Islet of Langerhans (tissue), 1 donor: ENCODE measurements around a stretch of chr13.

DNA sequence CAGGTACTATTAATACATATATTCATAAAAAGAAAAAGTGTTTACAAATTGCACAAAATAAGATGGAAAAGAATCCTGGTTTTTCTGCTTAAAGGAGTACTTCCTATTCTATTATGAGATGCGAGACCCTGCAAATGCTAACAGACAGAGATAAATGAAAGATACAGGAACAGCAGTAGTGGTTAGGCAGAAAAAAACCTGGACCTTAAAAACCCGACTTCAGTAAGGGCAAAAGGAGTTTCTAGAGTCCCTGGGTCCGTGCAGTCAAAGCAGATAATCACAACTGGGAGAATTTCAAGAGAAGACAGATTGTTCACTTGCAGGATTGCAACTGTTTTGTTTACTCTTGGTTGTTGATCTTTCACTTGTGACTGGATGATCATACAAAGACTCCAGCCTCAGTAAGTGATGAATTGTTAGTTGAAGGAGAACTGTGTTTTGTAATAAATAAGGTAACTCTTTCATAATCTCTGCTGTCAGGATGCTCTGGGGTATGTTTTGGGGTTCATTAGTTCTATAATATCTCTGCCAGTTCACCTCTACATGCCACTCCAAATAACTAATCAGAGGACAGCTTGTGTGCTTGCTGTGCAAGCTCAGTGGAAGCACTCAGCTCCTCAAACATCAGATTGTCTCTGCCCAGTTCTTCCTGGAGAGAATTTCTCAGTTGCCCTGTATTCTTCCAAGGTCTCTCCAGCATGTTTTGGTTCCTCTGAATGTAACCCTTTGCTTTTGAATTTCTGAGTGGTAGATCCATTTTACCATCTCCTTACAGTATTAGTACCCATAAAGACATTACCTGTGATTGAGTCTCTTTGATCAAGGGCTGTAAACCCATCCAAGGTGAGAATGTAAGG lies 135.2 kb downstream of the GPC6 start:
- RRBS: no CpG with 5 or more reads among the region's 3 CpGs

- RRBS: no CpG with 5 or more reads among the region's 5 CpGs
Measured at GRCh38 chr13:94303524-94304106, 175.9 kb downstream of the DCT start.

DNA sequence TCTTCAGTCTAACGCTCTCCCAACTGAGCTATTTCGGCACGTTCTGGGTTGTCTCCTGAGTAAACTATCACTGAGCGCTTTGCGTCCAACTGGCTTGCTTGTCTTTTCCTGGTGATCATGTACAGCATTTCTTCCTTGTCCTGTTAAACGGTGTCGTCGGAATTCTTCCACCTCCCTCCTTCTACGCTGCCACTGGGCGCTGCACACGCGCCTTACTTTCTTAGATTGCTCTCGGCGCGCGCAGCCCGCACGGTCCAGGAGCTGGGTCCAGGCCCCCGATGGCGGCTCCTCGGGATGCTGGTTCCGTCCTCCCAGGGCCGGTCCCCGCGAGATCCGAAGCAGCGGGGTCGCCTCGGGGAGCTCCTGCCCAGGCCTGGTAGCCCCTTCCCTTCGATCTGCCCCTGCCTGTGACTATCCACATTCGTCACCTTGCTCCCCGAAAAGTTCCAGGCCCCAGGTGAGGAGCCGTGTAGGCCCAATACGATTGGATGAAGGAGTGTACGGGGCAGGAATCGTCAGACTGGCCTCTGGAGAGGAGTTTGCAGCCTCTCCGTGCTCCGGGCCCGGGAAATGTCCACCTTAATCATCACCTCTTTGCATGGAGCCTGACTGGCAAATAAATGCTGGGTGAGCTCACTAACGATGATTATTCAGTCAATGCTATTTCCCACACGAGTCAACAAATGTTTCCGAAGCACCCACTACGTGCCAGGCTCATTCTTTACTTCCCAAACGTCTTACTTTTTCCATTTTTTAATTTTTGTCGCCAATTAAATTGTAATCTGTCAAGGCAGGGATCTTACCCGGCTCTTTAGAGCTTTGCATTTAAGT lies 46.1 kb downstream of the TGDS start:
- RRBS: no CpG with 5 or more reads among the region's 46 CpGs

DNA sequence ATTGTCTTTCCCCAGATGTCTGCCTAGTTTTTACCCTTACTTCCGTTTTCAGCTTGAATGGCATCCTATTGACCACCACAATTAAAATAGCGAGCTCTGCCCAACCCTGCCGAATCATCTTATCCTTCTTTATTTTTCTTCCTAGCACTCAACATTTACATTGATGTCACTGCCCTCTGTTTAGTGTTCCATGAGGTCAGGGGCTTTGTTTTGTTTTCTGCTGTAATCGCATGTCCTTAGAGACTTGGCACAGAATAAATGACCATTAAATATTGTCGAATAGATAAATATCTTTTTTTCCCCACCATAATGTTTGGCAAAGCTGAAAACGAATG lies 1.4 kb upstream of the TGDS start:
- RRBS: no CpG with 5 or more reads among the region's 6 CpGs

DNA sequence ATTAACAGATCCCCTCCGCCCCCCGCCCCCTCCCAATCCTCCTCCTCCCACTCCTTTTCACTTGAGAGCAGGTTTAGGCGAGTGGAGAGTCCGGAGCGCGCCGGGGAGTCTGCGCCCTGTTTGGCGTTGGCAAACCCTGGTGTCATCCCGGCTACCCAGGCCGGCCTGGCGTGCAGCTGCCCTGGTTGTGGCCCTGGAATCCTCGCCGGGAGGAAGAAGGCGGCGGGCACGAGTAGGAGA lies 1.1 kb upstream of the SOX21 start:
- RRBS: 10% methylated on average over 8 of the region's 17 CpGs

GRCh38 chr13:94860795-94861627 lies 148.7 kb upstream of the SOX21 start:
- RRBS: no CpG with 5 or more reads among the region's 13 CpGs

DNA sequence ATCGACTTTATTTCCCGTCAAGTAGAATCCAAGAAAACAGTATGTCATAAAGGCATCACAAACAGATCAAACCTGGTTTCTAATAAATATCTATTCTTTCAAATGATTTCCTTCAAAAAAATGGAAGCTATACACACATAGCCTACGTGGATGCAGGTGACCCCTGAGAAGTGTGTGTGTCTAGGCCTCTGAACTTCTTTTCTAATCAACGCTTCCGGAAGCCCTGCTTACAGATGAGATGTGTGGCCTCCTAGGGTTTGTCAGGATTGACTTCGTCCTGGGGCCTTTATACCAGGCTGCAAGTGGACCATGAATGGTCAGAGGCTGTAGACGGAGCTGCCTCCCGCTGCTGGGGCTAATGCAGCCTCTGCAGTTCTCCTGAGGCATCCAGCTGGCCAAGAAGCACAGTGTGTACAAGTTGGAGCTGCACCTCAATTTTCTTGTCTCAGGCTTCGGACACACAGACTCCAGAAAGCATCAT lies 184.5 kb downstream of the ABCC4 start:
- RRBS: no CpG with 5 or more reads among the region's 9 CpGs

GRCh38 chr13:95185754-95186263 lies 115.4 kb downstream of the ABCC4 start:
- RRBS: no CpG with 5 or more reads among the region's 5 CpGs

DNA sequence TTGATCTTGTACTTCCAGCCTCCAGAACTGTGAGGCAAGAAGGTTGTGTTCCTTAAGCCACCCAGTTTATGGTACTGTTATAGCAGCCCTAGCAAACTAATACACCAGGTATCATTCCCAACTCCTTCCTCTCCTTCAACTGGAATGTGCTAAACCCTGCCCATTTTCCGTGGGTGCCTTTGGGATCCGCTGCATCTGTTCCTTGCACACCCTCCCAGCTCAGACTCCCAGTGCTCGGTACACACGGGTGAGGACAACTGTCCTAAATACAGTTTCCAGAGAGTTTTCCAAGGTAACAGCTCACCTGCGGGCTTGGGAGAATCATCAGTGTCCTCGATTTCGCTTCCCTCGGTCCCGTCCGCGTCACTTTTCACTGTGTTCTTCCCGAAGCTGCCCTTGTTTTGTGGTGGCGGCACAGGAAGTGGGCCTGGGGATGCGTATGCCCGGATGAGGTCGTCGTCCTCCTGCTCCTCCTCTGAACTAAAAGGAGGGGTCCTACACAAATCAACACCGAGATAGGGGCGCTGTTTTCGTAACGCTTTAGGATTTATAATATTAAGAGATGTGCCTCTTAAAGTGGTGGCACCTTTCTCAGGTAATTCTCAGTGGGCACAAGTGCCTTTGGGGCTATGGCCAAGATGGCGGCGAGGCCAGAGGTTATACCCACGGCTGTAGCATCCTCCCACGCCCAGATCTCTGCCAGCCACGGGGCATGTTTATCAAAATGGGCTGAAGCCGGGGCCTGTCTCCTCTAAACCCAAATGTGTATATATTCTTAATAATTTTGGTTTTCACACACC lies 34.9 kb downstream of the CLDN10 start:
- RRBS: no CpG with 5 or more reads among the region's 27 CpGs

GRCh38 chr13:96091007-96091861 lies 1.3 kb downstream of the HS6ST3 start:
- RRBS: 5% methylated on average over 20 of the region's 71 CpGs

- RRBS: no CpG with 5 or more reads among the region's 8 CpGs
Measured at GRCh38 chr13:96993702-96994092, 579 bp downstream of the OXGR1 start.

GRCh38 chr13:97223104-97223987 lies 1.2 kb downstream of the MBNL2 start:
- RRBS: no CpG with 5 or more reads among the region's 8 CpGs

DNA sequence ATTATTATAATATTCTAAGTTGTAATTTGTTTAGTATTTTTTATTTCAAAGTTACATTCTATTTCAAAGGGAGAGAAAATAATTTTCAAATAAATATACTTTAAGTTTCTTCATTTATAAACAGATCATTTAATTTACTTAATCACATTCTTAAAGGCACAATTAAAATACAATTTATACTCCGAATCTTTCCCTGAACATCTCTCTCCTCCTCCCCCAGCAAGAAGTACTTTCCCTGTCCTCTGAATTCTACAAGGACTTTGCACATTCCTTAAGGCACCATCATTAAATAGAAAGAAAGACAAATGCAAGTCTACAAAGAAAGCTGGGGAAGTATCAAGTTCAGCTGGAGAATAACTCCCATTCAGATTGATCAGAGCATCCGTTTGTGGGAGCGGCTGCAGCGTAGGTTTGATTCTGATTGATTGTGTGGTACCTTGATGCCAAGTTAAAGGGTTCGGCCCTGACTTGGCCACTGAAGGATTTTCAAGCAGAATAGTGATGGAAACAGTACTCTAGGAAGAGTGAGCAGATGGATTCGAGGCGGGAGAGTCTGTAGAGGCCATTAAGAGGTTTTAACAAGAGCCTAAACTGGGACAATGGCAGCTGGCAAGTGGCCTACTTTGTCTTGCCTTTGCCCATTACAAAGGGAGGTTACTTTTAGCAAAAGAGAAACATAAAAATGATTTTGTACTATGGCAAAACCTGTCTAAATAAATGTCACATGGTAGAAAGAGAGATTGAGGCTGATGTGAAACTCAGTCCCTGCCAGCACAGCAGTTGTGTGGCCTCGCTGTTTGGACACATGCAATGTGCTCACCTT lies 62.6 kb upstream of the RAP2A start:
- RRBS: no CpG with 5 or more reads among the region's 8 CpGs

- RRBS: no CpG with 5 or more reads among the region's 9 CpGs
Measured at GRCh38 chr13:97392176-97393501, 41.3 kb upstream of the RAP2A start.

DNA sequence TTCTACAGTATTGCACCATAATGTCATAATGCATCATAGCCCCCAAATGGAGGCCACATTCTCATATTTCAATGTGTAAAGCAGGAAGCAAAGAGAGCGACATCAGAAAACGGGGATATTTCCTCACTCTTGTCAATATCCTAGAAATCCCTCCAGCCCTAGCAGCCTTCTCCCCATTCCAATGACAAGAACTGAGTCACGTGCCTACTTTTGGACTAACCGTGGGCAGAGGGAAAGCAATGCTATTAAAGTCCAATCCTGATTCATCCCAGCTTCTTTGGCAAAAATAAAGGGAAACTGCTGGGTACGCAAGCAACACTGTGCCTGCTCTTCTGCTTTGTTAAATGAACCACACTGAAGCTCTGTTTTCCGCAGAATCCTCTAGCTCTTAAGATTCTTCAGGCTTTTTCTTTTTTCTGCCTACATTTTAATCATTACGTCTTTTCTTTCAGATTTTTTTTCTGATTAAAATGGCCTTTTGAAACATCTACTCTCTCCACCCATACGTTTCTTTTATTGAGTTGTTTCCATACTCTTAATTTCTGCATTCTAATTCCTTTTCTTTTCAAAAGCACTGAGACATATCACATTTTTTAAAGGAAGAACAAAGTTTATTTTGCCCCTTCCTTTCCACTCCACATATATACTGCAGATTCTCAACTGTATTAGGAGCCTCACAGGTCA lies 4.1 kb upstream of the RAP2A start:
- RRBS: no CpG with 5 or more reads among the region's 8 CpGs

GRCh38 chr13:97434268-97435427 lies 679 bp downstream of the RAP2A start:
- RRBS: 3% methylated on average over 18 of the region's 83 CpGs

DNA sequence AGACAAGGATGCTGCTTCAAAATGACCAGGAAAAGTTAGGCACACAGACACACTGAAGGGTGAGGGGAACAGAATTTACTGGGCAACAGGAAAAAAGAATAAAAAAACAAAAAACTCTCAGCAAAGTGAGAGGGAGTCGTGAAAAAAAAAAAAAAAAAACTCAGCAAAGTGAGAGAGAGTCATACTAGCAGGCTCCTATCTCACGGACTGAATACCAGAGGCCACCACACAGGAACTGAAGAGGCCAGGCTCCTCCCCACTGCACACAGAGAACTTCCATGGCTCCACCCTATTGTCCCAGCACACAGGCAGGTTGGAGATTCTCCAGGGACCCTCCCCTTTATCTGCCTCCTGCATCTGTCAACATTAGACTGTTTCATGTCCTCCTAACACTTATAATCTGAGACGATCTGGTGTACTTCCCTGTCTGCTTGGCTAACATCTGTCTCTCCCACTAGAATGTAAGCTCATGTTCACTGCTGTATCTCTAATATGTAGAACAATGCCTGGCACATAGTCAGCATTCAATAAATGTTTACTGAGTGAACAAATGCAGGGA lies 37.0 kb upstream of the FARP1 start:
- RRBS: no CpG with 5 or more reads among the region's 3 CpGs

- RRBS: no CpG with 5 or more reads among the region's 16 CpGs
Measured at GRCh38 chr13:98142069-98142350, 884 bp upstream of the FARP1 start.

DNA sequence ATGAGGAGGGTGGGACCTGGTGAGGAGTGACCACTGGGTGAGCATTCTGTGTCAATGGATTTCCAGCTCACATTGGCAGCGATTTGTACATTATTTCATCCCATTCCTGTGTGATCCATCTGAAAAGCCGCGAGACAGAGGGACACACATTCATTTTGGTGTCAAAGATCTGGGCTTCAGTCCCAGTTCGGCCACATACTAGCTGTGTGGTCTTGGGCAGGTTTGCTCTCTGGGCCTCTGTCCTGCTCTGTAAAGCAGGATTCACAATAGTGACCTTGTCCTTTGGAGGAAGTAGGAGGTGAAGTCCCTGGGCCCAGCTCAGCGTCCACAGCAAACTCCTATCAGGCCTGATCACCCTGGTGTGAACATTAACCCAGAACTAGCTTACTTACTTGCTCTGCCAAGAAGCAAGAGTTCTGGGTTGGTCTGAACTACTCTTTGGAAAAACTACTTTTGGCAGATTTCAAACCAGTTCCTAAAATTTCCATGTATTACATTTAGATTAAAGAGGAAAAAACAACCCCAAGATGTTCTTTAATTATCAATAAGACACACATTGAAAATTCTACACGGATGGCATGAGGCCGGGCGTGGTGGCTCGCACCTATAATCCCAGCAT lies 89.2 kb upstream of the RNF113B start:
- RRBS: no CpG with 5 or more reads among the region's 9 CpGs

GRCh38 chr13:98285928-98286524 lies 109.0 kb upstream of the RNF113B start:
- RRBS: no CpG with 5 or more reads among the region's 9 CpGs